ENCODE measurements around the genes RPL12 and PIP5KL1.

DNA sequence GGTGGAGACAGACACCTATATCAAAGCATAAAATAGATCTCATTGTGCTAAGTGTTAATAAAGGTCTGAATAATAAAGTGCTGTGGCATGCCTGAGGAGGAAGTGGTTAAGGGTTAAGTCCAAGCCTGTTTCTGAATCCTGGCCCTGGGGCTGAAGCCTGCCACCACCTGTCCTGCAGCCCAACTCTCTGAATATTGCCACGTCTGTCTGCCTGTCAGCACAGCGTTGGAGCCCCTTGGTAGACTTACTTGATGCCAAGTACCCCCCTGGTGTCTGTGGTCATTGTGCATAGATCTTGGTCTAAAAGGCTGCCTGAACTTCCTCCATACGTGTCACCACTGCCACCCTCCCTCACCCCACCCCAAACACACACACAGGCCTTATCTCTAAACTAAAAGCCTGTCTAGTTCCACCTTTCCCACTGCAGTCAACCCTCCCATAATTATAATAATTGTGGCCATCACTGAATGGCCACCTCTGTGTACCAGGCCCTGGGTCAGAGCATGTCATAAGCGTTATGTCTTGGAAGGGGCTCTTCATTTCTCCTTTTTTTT is 35.4 kb upstream of the SLC2A8 start:
- PRO-cap: no peak

DNA sequence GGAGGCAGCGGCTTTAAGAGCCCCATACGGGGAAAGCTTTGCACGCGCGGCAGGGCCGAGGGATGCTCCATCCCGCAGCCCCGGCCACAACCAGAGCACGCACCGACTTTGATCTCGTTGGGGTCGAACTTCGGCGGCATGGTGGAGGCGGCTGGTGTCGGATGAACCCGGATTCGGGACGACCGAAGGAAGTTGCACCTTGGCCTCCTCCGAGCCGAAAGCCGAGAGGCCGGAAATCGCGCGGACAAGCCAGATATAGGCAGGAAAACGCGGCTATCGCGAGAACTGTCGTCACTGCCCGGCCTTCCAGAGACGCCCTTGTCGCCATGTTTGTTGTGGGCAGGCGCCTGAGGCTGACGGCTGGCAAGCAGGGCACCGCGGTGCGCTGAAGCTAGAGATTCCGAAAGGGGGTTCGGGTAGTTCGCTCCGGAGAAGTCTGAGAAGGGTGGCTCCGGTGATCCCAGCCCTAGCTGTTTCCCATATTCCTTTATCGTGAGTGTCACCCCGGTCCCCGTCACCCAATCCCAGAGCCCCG is at the start of gene RPL12:
Gene RPL12 (minus strand): TSS at position 229 of the 535 bp plus-strand sequence.
- PRO-cap: bidirectional peak, plus-strand start at position 333 of the sequence, minus-strand start at position 228 of the sequence

- PRO-cap: no peak
Measured at GRCh38 chr9:127528381-127528863, 40.5 kb downstream of the NIBAN2 start.

- PRO-cap: no peak
Measured at GRCh38 chr9:127557907-127558590, 10.8 kb downstream of the NIBAN2 start.

DNA sequence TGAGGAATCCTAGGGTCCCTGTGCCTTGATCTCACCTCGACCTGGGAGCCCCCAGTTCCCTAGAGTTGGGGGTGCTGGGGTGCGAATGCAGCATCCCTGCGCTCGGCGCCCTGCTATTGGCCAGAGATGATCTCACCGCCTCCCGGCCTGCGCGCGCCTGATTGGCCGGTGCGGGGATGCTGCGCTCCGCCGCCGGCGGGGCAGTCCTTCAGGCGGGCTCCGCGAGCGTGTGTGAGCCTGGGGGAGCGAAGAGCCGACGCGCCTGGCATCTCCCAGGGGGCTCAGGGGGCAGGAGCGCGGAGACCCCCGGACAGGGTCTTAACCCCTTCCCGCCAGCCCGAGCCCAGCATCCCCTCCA is 18.9 kb upstream of the TOR2A start:
- PRO-cap: unidirectional peak, plus-strand start at position 203 of the sequence

- PRO-cap: no peak
Measured at GRCh38 chr9:127755764-127756211, 20.7 kb upstream of the TOR2A start.

- PRO-cap: no peak
Measured at GRCh38 chr9:127787945-127788712, 2.3 kb downstream of the CDK9 start.

GRCh38 chr9:127796194-127796880 is 6.3 kb upstream of the FPGS start:
- PRO-cap: no peak

GRCh38 chr9:127796881-127797364 is 5.8 kb upstream of the FPGS start:
- PRO-cap: no peak

- PRO-cap: no peak
Measured at GRCh38 chr9:127818277-127818780, 15.6 kb downstream of the FPGS start.

DNA sequence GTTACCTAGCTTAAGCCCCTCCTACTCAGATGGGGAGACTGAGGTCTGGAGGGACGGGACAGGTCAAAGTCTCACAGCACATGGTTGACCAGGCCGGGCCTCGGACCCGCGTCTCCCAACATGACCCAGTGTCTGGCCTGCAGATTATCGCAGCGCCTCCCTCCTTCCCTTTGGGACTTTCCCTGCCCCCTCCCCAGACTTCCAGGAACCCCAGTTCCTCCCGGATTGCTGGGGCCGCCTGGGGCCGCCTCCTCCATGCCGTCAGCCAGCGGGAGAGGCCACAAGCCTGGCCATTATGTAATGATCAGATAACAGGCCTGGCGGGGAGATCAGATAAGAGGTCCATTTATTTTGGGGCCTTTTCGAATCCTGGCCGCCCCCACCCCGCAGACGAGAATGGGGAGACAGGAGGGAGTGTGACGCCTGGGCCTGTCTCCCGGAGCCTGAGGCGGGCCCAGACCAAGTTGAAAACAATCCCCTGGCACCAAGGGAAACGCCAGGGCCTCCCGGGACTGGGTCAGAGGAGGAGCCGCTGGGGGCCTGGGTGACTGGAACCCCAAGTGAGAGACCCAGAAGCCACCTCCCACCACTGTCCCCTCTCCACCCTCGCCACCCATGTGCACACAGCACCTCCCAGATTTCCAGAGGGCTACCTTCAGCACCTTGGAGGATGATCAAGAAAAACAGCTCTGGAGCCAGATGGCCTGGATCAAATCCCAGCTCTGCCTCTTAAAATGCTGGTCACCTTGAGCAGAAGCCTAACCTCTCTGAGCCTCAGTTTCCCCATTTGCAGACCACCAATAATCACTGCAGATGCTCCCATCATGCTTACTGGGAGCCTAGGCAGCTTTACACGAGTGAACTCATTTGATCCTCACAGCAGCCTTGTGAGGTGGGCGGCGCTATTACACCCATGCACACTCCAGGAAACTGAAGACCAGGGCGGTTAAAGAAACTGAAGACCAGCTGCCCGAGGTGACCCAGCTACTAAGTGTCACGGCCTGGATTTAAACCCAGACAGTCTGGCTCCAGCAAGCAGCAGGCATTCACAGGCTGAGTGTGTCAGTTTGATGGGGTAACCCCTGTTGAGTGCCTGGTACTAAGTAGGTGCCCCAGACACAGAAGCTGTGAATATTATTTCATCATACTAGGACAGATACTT is 7.8 kb downstream of the ENG start:
- PRO-cap: no peak

DNA sequence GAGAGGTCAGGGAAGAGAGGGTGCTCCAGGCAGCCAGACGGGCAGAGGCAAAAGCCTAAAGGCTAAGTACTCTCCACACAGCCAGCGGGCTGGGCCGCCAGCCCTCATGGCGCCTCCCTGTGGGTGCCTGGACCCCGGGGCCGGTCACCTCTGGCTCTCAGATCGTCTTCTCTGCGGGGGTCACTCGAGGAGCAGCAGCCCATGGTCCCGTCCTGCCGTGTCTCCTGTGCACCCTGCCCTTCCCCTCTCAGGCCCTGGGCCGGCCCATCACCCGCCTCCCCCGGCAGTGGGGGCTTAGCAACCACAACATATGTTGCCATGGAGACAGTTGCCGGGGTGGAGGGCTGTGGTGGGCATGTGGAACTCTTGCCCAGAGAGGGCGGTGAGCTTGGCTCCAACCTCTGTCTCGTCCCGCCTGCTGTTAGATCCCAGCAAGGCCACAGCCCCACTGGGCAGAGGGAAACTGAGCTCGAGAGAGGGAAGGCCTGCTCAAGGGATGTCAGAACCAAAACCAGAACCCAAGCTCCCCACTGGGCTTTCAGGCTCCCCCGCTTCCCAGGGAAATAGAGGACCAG is 4.1 kb downstream of the AK1 start:
- PRO-cap: no peak

GRCh38 chr9:127904350-127905240 is 5.2 kb upstream of the ST6GALNAC6 start:
- PRO-cap: no peak

GRCh38 chr9:127930266-127931424 is at the start of gene PIP5KL1:
PIP5KL1 (minus strand) TSS chr9:127930777.
- PRO-cap: no peak

GRCh38 chr9:127969867-127970246 is 10.9 kb downstream of the EEIG1 start:
- PRO-cap: no peak

DNA sequence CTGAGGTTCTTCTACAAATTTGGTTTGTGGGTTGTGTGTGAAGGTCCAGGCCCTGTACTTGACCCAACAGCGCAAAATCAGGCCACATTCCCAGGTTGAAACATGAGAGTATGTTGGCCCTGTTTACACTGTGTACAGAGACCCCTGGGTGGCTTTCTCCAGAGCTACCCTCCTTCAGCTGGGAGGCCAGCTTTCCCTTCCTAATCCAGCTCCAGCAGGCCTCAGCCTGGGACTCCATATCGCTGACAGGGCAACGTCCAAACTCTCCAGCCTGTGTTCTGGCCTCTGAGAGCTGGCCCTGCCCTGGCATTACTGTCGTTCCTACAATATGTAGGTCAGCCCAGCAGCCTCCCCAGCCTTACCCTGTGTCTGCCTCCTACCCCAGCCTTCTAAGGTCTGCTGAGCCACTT is 8.2 kb upstream of the EEIG1 start:
- PRO-cap: no peak

DNA sequence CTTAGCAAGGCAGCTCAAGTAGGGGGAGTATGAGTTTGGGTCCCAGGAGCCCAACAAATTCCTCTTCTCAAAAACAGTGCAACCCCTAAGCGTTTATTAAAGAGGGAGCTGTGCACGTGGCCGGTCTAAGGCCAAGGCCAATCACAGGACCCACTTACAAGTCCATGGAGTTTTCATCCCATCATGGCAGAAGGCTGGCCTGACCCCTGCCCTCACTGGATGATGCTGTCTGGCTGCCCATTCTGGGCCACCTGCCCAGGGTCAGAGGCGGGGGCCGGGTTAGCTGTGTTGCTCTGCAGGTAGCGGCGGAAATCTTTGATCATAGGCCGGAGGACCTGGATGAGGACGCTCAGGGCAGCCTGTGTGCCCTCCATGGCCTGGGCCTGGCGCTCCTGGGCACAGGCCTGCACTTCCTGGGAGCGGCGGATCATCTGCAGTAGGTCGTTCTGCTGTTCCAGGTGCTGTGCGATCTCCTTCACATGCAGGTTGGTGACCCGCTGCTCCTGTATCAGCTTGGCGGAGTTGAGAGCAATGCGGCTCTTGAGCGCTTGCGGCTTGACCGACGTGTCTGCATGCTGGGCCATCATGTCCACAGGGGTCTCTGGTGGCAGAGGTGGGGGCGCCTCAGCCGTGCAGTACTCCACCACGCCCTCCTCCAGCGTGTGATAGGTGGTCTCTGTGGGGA is 3.8 kb downstream of the NAIF1 start:
- PRO-cap: no peak

- PRO-cap: no peak
Measured at GRCh38 chr9:128099688-128100773, 27.5 kb downstream of the PTGES2 start.

- PRO-cap: no peak
Measured at GRCh38 chr9:128102789-128103924, 24.4 kb downstream of the PTGES2 start.

- PRO-cap: no peak
Measured at GRCh38 chr9:128103925-128104734, 23.4 kb downstream of the PTGES2 start.